ENCODE measurements around the gene CYBB.

- RRBS: no CpG with 5 or more reads among the region's 8 CpGs
Measured at GRCh38 chrX:34654939-34655477, 2.1 kb downstream of the TMEM47 start.

- RRBS: no CpG with 5 or more reads among the region's 2 CpGs
Measured at GRCh38 chrX:37348125-37348576, 1.0 kb upstream of the PRRG1 start.

DNA sequence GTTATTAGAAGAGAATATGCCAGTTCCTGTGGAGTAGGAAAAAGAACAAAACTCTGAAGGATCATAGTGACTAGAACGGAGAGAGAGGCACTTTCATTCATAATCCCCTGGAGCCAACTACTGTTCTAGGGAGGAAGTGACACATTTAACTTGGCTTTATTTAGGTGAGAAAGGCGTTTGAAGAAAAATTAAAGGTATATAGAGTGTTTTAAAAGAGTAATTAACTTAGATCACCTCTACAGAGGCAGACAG lies 1.7 kb downstream of the LANCL3 start:
- RRBS: no CpG with 5 or more reads among the region's 2 CpGs

DNA sequence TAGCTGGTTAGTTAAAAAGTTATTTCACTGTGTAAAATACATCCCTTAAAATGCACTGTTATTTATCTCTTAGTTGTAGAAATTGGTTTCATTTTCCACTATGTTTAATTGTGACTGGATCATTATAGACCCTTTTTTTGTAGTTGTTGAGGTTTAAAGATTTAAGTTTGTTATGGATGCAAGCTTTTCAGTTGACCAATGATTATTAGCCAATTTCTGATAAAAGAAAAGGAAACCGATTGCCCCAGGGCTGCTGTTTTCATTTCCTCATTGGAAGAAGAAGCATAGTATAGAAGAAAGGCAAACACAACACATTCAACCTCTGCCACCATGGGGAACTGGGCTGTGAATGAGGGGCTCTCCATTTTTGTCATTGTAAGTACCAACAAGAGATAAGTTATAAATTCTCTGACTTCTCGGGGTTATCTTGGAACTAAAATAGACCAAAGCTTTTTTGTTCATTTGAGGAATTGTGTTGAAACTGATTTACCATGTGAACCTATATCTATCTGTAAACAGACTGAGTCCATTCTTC lies at the start of gene CYBB:
TSS of gene CYBB (plus strand) at position 312 of the 535 bp plus-strand sequence.
- RRBS: no CpG with 5 or more reads among the region's 2 CpGs

- RRBS: no CpG with 5 or more reads among the region's 3 CpGs
Measured at GRCh38 chrX:37811949-37812523, 32.2 kb downstream of the CYBB start.

- RRBS: no CpG with 5 or more reads among the region's 4 CpGs
Measured at GRCh38 chrX:38286529-38287359, 40.6 kb downstream of the RPGR start.

- RRBS: 13% methylated on average over 18 of the region's 70 CpGs
Measured at GRCh38 chrX:38804541-38805291, 3.5 kb downstream of the MID1IP1 start.

GRCh38 chrX:39514729-39514996 lies 583.1 kb downstream of the BCOR start:
- RRBS: no CpG with 5 or more reads among the region's 5 CpGs

DNA sequence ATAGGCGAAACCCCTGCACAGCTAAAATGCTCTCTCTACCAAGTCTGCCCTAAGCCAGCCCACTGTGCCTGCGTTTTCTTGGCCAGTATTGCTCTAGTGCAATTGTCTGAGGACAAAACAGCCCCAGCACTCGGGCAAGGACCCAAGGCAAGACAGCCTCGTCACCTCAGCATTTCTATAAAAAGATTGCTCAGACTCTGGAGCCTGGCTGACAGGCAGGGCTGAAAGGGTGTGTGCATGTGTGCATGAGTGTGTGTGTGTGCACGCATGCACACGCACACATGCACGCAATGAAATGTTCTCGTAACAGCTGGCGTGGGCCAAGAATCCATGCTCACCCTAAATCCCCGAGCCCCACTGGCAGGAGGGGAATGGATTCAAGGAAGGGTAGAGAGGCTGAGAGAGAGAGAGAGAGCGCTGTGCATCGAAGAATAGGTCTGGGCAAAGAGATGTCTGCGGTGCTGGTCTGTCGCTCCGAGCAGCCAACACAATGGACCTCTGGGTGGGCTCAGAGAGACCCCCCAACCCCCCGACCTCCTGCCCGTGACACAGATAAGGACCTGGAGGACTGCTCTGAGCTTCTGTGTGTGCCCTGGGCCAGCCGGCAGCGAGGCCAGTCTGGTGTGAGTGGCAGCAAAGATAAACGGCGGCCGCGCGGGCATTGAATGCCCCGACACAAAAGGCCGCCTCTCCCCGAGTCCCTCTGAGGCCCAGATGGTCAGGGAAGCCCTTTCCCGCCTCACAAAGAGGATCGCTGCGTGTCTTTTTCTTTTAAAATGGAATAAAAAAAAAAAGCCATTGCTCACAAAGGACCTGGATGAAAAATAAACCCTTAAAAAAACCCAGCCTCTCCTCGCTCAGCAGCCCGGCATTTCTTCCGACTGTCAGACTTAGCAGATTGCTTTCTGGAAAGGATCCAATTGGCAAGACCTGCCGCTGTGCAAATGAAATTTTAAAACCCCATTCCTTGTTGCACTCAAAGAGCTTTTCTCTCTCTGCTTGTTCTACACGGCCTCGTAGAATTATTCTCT lies 579.0 kb downstream of the BCOR start:
- RRBS: no CpG with 5 or more reads among the region's 36 CpGs

- RRBS: no CpG with 5 or more reads among the region's 17 CpGs
Measured at GRCh38 chrX:39895136-39895927, 202.4 kb downstream of the BCOR start.

DNA sequence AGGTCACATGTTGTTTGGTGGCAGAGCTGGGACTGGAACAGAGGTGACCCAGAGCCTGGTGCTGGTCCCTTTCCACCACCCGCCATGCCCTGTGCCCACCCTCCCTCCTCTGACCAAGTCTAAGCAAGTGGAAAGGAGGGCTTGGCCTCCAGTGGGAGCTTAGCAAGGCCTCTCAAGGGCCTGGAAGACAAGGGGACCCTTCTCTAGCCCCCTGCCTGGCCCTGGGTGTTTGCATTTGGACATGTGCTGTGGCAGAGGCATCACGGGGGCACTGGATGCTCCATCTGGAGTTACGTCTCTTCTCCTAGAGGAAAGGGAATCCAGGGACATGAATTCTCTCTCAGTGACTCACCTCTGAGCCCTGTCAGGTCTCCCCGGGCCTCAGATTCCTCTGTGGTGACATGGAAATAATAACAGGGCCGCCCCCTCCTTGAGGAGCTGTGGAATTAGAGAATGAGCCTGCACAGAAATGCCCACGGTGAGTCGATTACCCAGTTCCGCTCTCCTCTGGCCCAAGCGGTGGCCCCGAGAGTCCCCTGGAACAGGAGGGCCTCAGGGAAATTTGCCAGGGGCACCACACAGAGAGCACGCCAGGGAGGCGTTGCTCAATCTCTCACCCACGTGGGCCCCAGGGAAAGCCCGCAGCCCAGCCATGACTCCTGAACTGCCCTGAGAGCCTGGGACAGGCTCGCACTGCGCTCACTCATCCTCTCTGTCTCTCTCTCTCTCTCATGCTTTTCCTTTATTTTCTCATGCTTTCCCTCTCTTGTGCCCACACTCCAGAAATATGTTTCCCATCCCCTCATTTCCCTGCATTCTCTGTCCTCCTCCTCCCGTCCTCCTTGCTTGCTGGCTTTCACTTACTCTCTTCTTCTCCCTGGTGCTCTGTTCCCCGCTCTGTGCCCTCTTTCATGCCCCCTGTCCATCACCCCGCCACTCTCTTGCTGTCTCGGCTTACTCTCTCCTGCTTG lies 189.5 kb downstream of the BCOR start:
- RRBS: no CpG with 5 or more reads among the region's 20 CpGs

DNA sequence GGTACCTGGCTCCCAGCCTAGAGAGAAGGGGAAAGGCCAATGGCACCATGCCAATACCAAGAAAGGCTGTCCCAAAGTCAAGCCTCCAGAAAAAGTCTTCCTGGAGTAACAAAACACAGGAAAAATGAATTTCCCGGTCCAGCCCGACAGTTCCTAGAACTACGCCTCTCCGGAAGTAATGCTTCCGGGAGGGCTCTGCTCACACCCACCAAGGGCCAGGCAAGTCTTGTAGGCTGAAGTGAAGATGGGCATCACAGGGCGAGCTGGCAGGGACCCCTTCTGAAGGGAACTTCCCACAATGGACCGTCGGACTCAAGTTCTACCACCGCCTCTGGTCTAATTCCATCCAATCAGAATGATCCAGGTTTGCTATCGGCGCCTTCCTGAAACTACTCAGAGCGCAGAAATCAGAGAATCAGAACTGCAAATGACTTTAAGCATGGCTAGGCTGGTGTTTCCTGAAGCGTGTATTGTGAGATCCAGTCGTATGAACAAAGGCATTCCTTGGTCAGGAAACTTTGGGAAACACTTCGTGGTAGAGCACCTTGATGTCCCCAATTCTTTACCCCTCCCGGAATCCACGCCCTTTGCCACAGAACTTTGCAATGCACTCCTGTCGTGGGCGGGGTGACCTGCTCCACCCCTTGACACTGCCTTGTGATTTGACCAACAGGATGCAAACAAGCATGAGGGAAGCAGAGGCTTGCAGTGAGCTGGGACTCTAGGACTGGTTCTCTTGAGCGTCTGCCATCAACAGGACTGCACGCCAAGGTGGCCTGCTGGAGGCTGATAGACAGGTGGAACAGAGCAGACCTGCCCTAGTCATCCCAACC lies 127.8 kb downstream of the BCOR start:
- RRBS: no CpG with 5 or more reads among the region's 21 CpGs

- RRBS: 17% methylated on average over 11 of the region's 45 CpGs
Measured at GRCh38 chrX:40006008-40006539, 91.7 kb downstream of the BCOR start.

- RRBS: no CpG with 5 or more reads among the region's 32 CpGs
Measured at GRCh38 chrX:40007473-40008189, 90.1 kb downstream of the BCOR start.

DNA sequence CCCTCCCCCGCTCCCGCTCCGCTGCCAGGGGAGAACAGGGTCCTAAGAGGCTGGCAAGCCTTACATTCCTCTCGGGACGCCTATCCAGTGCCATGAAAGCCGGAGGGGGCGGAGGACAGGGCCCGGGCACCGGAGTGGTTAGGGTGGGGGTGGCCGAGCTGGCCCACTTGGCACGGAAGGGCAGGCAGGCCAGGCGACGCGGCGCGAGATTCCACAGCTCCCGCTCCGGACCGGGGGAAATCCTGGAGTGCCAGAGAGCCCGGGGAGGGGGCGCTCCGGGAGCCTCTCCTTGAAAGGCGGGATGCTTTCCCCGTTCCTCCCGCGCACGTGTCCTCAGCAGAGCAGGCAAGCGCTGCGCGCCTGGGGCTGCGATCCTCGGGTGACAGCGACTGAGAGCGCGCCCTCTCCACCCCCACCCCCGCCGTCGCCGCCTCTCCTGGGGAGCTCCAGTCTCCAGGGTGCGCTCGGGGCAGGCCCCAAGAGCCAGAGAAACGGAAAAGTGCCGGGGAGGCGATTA lies 84.0 kb downstream of the BCOR start:
- RRBS: 2% methylated on average over 11 of the region's 44 CpGs

DNA sequence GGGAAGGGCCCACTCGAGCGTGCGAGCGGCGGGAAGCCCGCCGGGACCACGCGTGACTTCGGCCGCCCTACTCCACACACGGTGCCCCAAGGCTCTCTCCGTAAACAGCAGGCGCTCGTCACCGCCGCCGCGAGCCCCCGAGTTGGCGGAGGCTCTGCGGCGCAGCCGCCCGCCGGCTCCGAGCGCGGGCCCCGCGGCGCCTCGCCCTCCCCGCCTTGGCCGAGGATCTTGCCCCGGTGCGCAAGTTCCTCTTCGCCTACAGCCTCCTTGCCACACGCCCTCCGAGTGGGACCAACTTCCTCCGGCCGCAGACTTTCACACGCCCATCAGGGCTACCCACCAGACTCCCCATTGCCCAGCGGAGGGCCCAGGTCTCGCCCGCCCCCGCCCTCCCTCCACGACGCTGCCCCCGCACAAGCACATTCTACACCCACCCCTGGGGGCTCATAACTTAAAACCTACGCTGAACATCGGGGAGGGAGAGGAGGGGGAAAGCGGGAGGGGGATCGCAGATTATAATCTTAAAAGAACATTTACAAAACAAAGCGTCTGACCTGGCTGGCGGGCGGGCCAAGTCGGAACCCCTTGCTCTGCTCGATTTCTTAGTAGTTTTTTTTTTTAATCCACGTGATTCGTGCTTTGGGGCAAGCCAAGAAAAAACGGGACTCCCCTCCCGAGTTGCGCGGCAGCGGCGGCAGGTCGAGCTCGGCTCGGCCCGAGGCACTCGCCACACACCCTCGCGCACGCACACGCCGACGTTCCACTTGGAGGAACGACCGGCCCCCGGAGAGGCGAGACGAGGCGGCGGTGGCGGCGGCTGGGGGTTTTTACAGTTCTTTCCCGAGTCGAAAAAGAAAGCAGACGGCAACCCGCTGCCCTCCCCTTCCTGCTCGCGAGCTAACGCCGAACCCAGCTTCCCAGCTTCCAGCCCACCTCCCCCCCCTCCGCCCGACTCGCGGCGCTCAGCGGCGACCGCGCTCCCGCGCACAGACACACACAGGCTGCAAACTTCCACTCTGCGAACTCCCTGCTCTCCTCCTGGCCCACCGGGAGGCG lies 1.5 kb downstream of the BCOR start:
- RRBS: under 1% methylated on average over 32 of the region's 109 CpGs

DNA sequence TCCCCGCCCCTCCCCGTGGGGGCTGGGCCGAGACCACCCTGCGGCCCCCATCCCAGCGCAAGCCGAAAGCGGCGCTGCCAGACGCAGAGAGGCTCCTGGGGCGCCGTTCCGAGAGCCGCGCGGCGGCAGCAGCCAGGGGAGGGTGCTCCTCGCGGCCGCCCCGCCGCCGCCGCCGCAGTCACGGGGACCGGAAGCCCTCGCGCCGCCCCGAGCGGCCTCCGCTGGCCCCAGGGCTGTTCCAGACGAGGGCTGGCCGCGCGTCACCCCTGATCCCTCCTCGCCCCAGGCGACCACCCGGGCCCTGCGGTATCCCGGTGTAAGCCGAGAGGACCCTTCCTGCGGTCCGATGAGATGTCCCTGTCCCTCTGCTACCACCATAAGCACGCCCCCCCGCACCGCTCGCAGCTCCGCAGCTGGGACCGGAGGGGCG lies 7.4 kb upstream of the BCOR start:
- RRBS: under 1% methylated on average over 19 of the region's 51 CpGs

DNA sequence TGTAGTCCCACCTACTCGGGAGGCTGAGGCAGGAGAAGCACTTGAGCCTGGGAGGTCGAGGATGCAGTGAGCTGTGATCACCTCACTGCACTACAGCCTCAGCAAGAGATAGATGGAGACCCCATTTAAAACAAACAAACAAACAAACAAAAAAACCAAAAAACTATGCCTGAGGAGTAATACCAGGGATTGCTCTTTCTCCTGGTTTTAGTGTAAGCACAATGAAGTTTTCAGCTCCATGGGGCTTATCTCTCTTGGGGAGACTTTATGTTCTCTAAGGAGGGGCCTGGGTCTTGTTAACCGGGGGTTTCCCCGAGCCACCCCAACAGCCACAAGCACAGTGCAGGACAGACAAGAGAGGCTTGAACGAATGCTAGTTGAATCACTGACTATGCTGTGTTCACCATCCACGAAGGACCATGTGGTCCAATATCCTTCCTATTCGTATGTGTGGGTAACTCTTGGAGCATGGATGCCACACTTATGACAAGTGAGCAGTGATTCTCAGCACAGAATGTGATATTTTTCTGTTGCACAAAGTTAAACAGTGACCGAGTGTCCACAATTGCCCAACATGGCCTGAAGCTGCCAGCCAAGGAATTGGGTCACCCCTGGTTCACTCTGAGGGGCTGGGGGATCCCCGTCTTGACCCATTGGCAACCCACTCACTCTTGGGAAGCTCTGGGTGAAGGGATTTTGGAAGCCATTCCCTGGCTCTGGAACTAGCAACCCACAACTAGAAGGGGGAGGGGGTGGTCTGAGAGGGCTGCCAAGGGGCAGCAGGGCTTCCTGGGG lies 42.8 kb upstream of the BCOR start:
- RRBS: no CpG with 5 or more reads among the region's 9 CpGs

GRCh38 chrX:40166630-40167835 lies 69.3 kb upstream of the BCOR start:
- RRBS: no CpG with 5 or more reads among the region's 46 CpGs

DNA sequence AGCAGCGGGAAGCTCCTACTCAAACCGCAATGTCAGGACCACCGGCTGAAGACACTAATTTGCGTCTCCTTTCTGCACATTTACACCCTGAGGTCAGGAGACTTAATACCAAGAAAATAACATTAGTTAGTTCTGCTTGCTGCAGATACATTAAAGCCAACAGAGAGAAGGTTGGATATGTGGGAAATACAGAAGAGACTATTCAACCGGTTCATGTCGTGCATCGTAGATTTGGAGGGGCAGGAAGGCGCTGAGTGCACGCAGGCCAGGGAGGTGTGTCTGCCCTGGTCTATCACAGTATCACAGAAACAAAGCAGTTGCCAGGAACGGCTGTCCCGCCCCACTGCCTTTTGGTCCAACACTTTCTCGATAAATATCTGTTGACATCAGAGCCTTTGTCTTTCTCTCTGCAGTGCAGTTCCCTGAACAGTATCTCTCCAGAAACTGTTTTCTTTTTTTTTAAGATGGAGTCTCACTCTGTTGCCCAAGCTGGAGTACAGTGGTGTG lies 151.0 kb upstream of the BCOR start:
- RRBS: no CpG with 5 or more reads among the region's 12 CpGs

All from Ishikawa (cell line).